Skin of body (tissue), 2 donors: ENCODE results near the gene FANCI.

GRCh38 chr15:89243594-89244926 is at the start of gene FANCI:
FANCI (plus strand) TSS chr15:89243979.
- RAMPAGE, long total RNA: no peak

DNA sequence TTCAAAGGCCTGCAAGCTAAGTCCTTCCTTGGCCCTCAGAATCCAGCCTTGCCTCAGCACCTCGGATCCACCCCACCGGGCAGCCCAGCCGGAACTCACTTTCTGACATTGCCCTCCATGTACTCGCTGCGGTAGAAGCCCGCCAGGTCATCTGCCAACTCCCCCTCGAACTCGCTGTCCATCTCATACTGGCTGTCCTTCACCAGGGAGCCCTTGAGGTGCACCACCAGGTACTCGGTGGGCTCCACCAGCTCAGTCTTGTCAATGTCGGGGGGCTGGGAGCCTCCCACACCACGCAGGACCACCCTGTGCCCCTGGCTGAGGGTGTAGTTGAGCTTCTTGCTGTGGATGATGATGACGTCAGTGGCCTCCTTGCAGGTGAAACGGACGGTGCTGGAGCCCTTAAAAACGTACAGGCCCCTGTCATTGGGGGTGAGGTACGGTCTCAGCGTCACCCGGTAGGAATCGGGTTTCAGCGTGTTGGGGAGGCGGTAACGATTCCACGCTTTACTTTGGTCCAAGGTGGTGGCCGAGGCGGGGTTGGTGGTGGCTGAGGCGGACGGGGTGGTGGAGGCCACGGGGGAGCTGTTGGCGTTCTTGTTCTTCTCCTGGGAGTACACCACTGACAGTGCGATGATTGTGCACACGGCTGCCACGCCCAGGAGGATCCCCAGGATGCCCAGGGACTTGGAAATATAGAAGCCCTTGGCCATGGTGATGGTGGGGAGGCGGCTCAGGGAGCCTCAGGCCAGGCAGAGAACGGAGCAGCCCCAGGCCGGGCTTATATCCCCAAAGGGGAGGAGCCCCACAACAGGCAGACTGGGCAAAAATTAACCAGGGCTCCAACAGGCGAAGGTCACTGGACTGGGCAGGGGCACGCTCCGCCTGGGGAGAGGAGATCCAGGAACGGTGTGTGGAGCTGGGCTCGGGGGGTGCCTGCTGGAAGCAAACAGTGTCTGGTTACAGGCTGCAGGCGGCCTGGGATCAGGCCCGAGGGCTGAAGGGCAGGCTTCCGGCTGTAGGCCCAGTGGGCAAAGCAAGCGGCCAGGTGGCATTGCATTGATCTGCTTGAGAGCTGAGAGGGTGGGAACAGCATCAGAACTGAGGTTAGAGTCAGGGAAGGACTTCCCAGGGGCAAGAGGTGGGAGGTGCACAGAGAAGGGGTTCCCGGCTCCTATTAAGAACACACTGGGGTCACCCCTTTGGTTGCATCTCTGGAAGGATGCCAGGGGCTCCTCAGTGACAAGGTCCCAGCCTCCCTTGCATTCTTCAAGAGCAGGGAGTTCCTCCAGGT is 8.3 kb downstream of the ANPEP start:
- RAMPAGE, long total RNA: no peak

DNA sequence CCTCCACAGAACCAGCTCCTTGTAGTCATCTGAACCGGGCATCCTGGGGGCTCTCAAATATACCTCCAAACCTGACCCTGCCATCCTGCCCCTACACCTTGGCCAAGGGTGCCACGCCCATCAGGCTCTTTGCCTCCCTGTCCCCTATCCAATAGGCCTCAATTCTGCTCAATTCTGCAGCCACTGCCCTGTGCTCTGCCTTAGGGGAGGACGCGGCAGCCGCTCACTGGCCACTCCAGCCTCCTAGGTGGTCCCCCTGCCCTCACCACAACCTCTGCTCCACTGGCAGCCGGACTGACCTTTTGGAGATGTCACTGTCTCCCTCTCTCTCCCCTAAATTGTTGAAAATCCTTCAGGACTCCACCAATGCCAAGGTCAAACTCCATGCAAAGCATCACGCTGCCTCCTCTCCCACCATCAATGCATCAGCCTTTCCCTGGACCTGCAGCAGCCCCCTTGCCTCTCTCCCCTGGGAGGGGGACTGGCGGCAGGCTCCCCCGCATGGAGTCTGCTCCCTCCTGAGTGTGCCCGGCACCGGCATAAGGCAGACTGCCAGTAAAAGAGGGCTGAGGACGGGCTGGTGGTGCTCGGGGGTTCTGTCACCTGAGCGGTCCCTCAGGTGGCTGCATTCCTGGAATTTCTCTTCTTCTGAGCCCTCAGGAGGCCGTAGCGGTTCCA is 9.5 kb upstream of the ANPEP start:
- RAMPAGE, long total RNA: no peak

GRCh38 chr15:89851754-89852288 is 37.2 kb upstream of the ANPEP start:
- RAMPAGE, long total RNA: no peak

DNA sequence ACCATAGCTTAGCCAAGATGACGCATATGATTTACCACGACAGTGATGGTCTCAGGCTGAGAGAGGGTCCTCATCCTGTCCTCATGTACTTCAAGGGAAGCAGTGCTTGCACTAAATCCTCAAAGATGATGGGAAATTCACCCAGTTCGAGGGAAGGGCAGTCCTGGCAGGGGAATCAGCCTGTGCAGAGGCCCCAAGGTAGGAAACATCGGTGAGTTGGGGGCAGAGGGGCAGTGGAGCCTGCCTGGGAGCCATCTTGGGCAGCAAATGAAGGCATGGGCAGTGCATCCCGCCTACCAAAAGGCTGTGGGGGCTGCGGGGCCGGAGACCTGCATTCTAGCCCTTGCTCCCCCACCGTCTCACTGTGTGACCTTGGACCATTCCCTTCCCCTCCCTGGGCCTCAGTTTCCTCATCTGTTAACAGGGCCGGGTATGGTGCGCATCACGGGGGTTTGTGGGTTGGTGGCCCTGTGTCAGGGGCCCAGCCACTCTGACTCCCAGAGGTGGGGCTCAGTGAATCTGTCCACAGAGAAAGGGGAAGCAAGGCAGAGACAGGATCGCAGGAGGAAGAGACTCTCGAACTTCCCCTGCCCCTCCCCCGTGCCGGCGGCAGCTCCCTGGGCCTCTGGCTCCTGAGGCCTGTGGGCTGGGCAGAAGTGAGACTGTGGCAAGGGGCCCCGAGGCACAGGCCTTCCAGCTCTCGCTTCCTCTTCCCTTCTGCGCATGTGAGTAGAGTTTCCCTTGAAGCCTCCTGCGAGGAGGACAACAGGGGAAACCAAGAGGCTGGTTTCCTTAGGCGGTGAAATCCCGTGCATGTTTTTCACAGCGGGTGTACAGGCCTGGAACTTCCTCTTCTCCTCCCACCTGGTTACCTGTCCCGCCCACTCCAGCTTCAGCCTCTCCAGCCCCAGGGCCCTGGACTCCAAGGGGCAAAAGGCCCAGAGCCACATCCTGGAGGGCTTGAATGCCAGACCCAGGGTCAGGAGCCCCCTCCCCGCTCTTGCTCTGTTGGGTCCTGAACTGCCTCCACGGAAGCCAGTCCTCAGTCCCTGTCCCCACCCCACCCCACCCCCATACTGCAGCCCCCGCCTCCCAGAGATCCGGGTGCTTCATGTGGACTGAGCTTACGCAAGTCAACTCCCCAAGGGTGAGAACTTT is 42.8 kb downstream of the IDH2 start:
- RAMPAGE, long total RNA: no peak

- RAMPAGE, long total RNA: no peak
These were observed 26.6 kb downstream of the IDH2 start for GRCh38 chr15:90075105-90076541.

GRCh38 chr15:90190977-90191636 is 10.0 kb upstream of the SEMA4B start:
- RAMPAGE, long total RNA: no peak

DNA sequence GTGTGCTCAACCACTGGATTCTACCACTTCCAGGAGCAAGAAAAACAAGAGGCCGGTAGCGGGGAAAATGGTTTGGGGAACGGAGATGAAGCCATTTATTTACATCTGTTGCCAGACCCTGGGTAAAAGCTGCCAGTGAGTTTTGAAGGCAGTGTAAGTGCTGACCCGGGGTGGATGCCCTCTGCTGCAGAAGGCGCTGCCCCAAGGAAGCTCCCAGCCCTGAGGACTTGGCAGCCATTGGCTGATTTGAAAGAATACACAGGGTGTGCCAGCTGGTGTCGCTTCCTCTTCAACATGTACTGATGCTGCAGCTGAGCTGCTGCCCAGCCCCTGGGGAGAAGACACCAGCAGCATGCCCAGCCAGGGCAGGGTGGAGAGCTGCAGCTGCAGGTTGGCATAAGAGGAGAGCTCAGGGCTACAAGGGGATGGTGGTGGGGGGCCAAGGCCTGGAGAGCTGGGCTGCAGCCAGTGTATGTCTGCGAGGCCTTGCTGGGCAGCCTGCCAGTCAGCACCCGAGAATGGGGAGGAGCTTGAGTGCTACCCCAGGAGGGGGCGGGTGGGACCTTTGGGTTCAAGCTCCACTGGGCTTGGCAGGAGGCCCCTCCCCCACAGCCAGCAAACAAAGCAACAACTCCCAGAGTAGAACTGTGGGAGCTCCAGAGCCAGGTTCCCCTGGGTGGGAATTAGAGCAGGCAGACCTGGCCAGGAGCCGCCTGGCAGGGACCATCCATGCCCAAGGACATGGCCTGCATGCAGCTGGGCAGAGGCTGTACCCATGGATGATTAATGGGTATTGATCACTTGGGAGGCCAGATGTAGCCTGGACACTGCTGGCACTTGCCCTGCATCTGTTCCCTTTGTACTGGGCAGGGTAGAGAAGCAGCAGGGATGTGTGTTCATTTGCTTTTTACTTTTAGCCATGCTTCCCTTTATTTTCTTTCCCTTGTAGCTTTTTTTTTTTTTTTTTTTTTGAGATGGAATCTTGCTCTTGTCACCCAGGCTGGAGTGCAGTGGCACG is 9.2 kb upstream of the SEMA4B start:
- RAMPAGE, long total RNA: no peak

GRCh38 chr15:90206925-90207663 is 6.0 kb downstream of the SEMA4B start:
- RAMPAGE, long total RNA: no peak

GRCh38 chr15:90217060-90217467 is 15.9 kb downstream of the SEMA4B start:
- RAMPAGE, long total RNA: no peak

DNA sequence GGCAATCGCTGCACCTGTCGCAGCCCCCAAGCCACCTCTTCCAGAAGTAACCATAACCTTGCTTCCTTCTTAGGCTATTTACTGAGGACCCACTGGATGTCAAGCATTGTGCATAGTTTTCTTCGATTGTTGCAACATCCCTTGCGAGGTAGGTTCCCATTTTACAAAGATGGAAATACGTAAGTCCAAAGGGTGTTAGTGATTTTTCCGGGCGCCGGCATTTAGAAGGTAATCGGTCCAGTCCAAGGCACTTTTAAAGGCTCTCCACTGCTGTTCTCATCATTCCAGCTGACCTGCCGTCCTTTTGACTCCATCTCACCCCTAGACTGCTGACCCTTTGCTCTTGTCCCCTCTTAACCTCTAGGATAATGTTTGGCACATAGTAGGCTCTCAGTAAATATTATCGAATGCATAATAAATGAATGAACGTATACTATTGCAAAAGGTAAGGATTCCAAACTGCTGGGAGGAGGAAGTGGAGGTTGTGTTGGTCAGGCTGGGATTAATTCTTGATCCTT is 499 bp downstream of the GDPGP1 start:
- RAMPAGE, long total RNA: no peak

- RAMPAGE, long total RNA: no peak
These were observed 7.5 kb downstream of the GDPGP1 start for GRCh38 chr15:90241266-90242071.

DNA sequence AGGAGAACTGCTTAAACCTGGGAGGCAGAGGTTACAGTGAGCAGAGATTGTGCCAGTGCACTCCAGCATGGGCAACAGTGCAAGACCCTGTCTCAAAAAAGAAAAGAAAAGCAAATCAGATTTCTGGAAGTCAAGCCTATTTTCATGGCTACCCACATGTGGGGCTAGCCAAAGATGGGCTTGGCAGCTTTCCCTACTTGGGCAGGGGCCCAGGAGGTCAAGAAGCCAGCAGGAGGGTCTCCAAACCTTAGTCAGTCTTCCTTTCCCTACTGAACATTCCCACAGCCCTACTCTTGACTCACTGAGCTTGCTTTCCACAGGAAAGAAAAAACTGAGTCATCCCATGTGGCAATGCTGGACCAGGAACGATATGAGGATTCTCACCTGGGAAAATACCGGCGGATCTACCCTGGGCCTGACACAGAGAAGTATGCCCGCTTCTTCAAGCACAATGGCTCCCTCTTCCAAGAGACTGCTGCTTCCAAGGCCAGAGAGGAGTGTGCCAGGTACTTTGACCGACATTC is 3.7 kb upstream of the NGRN start:
- RAMPAGE, long total RNA: no peak

GRCh38 chr15:90271021-90271808 is 5.7 kb downstream of the NGRN start:
- RAMPAGE, long total RNA: no peak

GRCh38 chr15:90358511-90358979 is 6.5 kb downstream of the ZNF774 start:
- RAMPAGE, long total RNA: no peak

DNA sequence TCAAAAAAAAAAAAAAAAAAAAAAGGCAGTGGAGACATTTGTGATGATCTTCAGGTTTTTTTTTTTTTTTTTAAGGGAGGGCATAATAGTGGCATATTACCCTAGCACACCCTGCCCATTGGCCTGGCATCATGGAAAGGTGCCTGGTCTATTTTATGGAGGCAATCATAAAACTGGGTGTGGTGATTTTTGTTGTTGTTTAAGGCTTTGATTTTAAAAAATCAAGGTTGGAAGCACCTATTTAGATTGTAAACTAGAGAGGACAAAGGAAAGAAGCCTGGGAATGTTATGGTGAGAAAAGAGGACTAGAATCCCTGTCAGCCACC is 6.1 kb downstream of the IQGAP1 start:
- RAMPAGE, long total RNA: no peak

DNA sequence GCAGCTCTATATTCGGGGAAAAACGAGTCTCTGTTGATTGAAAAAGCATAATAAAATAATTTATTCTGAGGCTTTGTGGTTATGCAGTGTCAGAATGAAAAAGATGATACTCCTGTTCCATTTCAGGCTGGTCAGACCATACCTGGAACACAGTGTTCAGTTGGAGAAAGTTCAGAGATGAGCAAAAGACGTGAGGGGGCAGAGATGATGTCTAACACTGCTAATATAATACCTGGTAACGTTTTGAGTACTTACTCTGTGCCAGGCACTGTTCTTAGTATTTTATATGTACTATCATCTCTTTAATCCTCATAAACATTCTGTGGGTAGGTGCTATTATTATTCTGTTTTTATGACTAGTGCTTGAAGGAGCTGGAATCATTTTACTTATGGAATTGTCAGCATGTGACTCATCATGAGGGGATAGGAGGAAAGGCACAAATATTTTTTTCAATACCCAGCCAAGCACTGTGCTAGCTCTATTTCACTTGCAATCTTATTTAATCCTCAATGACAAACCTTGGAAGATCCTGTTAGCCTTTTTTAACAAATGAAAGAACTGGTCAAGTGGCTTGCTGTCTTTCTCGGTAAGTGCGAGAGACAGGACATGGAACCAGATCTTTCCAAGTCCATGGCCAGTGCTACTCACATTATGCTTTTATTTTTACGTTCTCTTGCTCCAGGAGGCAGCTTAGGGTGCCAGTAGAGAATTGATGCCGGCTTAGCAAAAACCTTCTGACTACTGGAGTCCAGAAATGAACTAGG is 31.9 kb downstream of the IQGAP1 start:
- RAMPAGE, long total RNA: no peak

GRCh38 chr15:90463354-90463695 is 66.4 kb upstream of the CRTC3 start:
- RAMPAGE, long total RNA: no peak

GRCh38 chr15:90480984-90481272 is 48.8 kb upstream of the CRTC3 start:
- RAMPAGE, long total RNA: no peak

- RAMPAGE, long total RNA: no peak
These were observed 67.8 kb downstream of the CRTC3 start for GRCh38 chr15:90597481-90598010.